Iris pigment epithelial cell (primary cell): ENCODE results near the genes GGT6 and PLD2.

DNA sequence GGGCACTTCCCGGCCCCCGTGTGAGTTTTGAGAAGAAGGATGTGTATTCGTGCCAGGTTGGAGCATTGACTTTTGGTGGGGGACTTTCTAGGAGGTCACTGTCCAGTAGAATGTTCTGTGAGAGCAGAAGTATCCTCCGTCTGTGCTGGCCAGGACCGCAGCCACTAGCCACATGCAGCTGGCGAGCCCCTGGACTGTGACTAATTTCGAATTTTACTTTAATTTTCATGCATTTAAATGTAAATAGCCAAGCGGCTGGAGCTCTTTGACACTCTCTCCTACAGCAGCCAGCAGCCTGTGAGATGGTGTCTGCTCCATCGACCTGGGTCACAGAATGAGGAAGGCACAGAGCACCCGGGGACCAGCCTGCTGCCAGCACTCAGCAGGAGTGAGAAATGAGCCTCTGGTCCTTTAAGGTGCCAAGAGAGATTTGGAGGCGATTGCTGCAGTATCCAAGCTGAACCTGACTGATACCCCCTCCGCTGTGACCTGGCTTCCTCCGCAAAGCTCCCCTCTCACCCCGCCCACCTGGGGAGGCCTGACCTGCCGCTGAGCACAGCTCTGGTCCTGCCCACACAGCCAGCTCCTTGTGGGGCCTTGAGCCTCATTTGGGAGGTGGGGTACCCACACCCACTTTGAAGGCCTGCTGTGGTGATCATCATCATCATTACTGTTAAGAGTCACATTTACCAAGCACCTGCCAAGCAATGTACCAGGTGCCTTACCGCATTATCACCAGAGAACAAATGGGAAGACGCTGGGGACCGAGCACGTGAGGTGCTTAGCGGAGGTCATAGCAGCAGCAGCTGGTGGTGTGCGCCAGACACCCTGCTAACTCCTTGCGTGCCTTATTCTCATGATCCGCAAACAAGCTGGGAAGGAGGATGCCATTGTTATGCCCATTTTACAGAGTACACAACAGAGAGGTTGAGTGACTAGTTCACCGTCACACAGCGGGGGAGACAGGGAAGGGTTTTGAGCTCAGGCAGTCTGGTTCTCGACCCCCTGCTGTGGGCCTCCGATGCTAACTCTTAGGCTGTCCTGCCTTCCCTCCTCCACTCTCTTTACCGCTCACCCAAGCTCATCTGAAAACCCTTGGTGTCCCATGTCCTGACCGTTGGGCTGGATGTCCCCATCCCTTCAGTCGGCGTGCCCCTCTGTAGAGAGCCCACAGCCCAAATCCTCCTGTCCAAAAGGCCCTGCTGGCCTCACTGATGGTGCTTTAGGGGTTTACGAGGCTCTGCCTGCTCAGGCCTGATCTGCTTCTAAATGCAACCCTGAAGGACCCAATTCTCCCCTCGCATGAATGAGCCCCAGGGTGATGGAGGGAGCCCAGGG, 7.4 kb downstream of the ATP2A3 start:
- RRBS, result no CpG with 5 or more reads among the region's 33 CpGs

DNA sequence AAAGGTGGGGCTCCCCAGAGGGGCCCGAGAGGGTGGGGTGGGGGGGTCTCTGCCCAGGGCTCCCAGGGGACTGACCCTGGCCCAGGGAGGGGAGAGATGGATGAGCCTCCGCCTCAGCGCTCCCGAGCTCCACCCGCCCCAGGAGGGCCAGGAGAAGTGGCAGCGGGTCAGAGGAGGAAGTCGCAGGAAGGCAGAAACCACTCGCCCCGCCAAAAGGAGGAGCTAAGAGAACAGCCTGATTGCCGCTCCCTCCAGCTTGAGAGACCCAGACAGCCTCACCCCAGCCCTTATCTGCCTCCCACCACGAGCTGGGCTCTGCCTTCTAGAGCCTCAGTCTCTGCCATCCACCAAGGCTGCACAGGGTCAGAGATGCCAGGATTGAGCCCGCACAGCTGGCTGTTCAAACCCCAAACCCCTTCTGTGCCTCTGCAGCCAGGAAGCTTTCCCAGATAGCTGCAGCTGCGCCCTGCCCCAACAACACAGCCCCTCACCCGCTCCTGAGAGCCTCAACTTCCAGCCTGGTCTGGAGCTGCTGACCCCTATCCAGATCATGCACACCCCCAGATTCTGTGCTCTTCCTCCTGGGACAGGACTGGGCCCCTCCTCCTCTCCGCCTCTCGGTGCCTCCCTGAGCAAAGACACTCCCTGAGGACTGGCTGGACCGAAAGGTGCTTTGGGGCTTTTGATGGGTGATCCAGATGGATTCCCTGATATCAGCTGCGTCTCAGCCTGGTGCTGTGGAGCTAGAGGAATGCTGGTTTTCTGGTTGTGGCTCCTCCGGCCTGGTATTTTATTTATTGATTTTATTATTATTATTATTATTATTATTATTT, 1.0 kb upstream of the ATP2A3 start:
- RRBS, result no CpG with 5 or more reads among the region's 19 CpGs

DNA sequence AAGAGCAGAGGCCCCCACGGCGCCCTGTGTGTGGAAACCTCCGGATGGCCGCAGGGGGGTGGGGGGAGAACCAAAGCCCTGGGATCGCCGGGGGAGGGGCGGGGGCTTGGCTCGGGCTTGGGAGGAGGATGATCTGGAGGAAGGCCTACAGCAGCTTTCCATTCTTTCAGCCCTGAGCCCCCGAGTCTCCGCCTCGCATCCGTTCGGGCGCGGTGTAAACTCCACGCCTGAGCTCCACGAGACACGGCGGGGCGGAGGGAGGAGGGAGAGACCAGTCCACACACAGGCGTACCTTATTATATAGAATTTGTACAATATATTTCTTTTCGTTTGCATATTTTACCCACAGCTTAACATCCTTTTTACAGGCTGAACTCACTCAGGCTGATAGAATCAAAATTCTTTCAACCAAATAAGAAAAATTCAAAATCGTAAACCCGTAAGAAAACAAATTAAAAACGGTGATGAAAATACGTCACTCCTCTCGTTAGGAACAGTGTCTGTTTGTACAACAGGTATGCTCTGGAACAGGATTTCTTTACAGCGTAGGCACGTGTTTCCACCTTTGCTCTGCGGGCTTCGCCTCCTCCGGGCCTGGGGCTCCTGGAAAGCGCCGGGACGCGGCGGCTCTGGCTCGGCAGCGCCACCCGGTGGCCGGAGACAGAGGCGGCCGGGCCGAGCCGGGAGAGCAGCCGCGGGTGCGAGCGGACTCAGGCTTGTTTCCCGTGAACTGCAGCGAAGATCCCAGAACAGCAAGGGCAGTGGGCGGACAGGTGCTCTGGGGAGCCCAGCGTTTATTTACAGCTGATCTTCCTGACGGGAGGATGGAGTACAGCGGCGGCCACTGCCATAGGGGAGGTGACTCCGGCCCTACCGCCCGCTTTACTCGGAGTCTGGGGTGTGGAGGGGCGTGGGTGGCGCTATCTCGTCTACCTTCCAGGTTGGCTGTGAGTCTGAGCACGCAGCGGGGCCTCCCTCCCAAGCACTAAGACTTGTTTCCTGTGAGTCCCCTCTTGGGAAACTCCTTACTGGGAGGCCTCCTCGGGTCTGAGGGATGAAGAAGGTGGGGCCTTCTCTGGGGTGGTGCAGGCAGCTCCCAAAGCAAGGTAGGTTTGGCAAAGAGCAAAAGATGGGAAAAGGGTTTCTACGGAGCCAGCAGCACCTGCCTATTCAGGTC, 40.3 kb upstream of the ATP2A3 start:
- RRBS, result 44% methylated on average over 6 of the region's 67 CpGs

- RRBS, result no CpG with 5 or more reads among the region's 2 CpGs
Observed at GRCh38 chr17:4090894-4091285, 51.9 kb downstream of the ZZEF1 start.

DNA sequence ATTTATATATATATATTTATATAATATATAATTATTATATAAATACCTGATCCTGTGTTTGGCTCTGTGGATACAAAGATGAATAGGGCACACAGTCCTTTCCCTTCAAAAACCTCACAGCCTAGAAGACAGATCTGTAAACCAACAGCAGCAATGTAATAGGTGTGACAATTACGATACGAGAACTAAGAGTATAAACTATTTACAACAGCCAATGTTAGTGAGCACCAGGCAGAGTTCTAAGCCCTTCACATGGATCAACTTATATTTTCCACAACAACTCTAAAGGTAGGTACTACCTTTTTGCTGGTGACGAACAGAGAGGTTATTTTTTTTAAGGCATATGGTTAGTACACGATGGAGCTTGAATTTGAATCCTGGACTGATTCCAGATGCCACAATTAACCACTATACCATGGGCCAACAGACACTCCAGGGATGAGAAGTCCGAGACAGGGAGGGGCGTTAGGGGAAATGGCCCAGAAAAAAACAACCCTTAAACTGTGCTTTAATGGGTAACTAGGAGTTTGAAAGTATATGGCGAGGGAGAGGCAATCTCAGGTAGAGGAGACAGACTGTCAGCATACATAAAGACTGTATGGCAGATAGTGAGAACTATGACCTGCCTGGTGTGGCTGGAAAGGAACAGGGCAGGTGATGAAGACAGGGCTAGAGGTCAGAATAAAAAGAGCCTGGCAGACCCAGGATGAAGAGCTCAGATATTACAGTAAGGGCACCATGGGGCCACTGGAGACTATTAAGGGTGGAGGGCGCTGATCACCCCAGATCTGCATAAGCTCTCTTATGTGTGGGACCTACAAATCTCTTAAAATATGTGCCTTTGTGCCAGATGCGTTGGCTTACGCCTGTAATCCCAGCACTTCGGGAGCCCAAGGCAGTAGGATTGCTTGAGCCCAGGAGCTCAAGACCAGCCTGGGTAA, 8.2 kb downstream of the ZZEF1 start:
- RRBS, result no CpG with 5 or more reads among the region's 11 CpGs

GRCh38 chr17:4136376-4136815, 6.4 kb downstream of the ZZEF1 start:
- RRBS, result no CpG with 5 or more reads among the region's 7 CpGs

GRCh38 chr17:4186429-4187039, 43.5 kb downstream of the CYB5D2 start:
- RRBS, result no CpG with 5 or more reads among the region's 11 CpGs

GRCh38 chr17:4220238-4220559, 43.6 kb downstream of the ANKFY1 start:
- RRBS, result no CpG with 5 or more reads among the region's 3 CpGs

DNA sequence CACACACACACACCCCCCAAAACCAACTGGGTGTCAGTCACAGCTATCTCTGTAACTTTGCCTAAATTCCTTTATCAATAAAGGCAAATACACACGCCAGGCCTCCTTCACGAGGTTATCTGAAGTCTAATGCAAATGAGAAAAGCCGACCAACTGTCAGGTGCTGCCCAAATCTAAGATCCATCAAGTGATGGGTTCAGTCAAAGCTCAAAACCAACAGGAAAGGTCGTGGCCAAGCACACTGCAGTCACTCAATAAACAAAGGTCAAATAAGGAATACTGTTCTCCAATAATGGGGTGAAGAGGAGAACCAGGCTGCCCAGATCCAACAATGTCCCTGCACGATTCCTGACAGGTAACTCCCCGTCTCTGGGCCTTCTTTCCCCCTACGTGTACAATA, 1.0 kb downstream of the ANKFY1 start:
- RRBS, result no CpG with 5 or more reads among the region's 7 CpGs

DNA sequence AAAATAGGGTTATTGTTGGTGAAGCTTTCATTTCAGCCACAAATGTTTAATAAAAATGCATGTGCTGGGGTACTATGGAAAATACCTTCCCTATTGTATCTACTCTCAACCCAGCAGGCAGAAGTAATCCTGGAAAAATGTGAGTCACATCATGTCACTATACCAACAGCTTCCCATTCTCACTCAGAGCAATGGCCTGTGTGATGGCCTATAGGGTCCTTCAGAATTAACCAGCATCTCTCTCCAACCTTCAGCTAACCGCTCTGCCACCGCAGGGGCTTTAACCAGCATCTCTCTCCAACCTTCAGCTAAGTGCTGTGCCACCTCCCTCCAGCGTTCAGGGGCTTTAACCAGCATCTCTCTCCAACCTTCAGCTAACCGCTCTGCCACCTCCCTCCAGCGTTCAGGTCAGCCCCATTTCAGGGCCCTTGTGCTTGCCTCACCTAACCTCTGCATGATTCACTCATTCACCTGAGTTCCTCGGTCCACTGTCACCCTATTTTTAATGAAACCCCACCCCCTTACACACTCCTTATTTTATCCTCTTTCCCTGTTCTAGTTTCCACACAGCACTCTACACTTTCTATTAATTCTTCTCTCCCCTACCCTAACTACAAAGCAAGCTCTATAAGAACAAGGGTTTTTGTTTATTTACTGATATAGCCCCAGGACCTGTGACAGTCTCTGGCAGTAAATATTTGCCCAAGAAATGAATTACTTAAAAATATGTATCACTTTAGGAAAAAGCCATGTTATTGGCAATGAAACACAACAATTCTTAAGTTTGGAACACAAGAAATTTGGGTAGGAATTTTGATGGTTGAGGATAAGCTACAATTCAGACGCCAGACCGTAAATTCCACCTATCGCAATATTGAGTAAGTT, 33.9 kb downstream of the UBE2G1 start:
- RRBS, result no CpG with 5 or more reads among the region's 9 CpGs

- RRBS, result no CpG with 5 or more reads among the region's 4 CpGs
Observed at GRCh38 chr17:4342066-4342538, 24.4 kb downstream of the UBE2G1 start.

- RRBS, result no CpG with 5 or more reads among the region's 10 CpGs
Observed at GRCh38 chr17:4483106-4483866, 15.4 kb upstream of the SPNS2 start.

DNA sequence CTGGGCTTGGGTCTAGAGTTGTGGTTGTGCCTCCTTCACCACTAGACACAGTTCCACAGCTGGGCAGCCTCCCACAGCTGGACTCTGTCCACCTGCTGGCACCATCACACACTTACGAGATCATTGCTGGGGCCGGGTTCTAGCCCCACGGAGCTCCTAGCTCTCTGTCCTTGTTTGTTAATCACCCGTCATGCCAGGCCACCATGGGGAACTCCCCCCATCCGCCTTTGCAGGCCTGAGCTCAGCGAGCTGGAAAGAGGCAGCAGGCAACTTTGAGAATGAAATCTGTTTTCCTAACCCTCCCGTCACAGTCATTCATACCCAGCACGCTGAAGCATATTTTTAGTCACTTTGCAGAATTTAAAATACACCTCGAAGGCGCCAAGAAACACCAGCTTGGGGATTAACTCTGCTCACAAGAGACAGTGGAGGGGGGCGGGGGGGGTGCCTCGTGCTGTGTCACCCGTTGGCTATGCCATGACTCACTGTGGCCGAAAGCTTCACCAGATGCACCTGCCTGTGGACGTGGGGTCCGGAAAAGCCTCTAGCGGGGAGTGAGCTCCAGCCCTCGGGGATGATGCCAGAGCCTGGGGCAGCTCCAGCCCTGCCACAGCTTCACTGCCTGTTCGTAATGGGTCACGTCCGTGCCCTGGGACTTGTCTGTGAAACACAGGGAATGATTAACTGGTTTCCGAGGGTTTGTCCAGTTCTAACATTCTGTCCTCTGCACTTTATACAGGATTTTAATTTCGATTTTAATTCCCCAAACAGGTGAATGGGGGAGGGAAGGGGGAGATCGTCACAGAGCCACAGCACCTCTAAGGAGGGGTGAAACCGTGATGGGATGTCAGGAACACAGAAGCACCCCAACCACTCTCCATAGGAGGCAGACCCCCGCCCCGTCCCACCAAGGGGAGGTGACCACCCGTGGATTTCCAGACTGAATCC, 1.4 kb upstream of the SPNS2 start:
- RRBS, result no CpG with 5 or more reads among the region's 28 CpGs

GRCh38 chr17:4560499-4561031, at the start of gene GGT6:
TSS of gene GGT6 (minus strand) at chr17:4560577.
- RRBS, result no CpG with 5 or more reads among the region's 17 CpGs

GRCh38 chr17:4565656-4566077, 5.3 kb upstream of the GGT6 start:
- RRBS, result no CpG with 5 or more reads among the region's 8 CpGs

- RRBS, result 65% methylated on average over 8 of the region's 21 CpGs
Observed at GRCh38 chr17:4575481-4576098, 8.7 kb upstream of the SMTNL2 start.

- RRBS, result no CpG with 5 or more reads among the region's 24 CpGs
Observed at GRCh38 chr17:4639370-4639751, 2.1 kb downstream of the ALOX15 start.

- RRBS, result no CpG with 5 or more reads among the region's 5 CpGs
Observed at GRCh38 chr17:4714745-4715027, 4.3 kb downstream of the ARRB2 start.

DNA sequence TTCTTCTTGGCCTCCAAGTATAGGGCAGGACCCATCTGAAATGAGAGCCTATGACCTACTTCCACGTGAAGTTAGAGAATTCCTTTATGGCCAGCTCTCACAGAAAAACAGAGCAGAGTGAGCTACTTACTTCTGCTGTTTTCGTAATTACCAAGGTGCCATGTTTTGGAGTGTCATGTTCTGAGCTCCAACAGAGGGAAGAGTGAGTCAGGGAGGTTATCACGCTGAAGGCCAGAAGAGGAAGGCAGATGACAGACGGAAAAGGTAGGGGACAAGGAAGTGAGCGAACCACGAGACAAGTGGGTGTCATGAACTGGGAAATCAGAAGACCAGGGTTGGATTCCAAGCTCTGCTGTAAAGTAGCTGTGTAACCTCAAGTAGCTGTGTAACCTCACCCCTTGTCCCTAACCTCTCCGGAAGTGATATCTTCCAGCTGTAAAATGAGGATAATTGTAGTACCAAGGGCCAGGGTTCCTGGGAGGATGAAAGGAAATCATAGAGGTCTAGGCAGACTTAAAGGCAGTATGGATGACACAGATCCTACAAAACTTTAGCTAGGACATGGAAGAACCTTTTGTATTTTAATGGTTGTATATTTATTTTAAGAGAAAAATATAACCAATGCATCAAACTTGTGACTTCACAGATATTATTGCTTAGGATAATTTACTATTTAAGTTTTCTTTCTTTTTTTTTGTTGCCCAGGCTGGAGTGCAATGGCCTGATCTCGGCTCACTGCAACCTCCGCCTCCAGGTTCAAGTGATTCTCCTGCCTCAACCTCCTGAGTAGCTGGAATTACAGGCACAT, 3.3 kb upstream of the ZMYND15 start:
- RRBS, result no CpG with 5 or more reads among the region's 9 CpGs

DNA sequence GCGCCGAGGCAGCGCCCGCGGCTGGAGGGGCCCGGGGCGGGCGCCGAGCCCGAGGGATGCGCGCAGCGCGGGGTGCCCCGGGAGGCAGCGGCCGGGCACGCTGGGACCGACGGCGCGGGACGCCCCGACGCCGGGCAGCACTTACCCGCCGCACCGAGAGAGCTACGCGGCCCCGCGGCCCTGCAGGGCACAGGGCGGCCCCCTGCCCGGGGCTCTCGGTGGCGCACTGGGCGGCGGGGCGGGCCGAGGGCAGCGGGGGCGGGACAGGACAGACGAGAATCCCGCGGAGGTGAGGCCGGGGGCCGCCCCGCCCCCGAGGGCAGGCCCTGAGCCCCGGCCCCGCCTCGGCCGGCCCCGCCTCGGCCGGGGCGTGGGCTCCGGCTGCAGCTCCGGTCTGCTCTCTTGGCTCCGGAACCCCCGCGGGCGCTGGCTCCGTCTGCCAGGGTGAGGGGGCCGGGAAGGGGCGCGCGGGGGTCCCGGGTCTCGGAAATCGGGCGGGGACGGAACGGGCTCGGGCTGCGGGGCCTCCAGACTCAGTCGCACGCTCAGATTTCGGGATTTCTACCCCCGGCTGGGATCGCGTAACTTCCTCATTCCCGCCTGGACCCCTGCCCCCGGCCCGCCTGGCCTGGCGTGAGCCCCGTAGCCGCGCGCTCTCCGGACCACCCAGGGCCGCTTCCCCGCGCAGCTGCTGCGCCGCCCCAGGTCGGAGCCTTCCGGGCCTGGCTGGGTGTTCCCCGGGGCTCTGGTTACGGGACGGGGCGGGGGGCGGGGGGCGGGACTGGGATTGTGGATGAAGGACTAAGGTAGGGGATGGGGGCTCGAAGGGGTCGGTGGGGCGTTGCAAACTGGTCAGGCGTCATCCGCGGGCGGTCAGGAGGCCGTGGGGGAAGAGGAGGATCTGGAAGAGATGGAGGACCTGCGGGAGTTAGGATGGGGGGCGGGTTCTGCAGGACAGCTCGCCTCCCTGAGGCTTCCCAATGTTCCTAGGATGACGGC, at the start of gene PLD2:
PLD2 (plus strand) TSS at position 371 of the 999 bp plus-strand sequence.
- RRBS, result 2% methylated on average over 78 of the region's 117 CpGs